Metastatic Breast Carcinoma in the Brain (tissue), 10 donors: ENCODE measurements around the gene IPO8.

DNA sequence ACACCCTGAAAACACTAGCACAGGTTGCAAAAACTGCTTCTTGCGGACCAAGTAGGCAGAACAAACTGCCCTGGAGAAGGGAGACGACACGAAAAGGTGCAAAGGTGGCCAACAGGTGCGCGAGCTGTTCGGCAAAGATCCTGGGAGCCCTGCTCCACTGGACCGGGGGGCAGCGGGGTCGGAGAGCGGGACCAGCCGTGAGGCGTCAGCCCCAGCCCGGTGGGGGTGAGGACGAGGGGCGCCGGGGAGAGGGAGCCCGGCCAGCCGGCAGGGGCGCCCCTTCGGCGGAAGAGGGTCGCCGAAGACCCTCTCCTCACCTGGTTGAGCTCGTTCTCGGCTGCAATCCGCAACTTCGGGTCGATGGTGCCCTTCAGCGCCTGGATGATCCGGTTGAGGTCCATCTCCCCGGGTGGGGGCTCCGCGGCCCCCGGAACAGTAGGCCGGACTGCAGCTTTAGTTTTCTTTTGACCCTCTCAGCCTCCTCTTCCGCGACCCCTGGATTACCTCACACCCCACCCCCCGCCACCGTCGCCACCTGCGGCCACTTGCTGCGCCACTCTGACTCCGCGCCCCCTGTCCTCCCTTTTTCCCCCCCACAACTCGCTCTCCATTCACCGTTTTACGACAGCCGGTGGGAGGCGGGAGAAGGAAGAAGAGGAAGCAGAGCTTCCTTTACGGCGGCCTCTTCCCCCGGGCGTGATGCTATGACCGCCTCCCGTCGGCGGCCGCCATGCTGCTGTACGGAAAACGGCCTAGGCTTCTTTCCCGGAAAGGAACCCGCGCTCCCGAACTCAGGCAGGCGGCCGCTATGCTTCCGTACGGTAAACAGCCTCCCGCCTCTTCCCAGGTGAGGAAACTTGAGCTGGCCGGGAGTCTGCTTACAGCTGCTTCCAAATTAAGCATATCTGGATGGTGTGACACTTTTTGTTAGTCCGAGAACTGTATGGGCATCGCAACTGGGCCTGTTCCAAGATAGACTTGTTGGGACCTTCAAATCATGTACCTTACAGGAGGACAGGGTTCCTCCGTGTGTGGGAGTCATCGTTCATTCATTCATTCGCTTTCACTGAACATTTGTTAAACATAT lies at the start of gene IPO8:
IPO8 (minus strand) TSS at position 623 of the 1,087 bp plus-strand sequence.
- PRO-cap, 10 experiments: peak in 8 of 10 experiments; most common plus-strand start position 762 of the sequence (in 3); most common minus-strand start position 621 of the sequence (in 4)

DNA sequence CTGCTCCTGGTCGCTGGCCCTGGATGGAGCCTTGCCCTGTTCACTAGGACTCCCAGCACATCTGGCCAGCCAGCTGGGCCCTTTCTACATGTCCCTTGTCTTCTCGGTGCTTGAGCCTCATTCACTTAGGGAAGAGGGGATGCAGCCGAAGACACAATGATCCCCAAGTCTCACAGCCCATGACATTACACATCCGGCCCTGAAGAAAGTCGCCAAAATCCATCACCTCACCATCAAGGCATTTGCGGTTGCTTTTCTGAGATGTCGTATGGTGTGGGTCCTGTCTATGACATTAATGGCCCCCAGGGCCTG lies 19.0 kb downstream of the TSPAN11 start:
- PRO-cap, 10 experiments: no peak in any of the 10 experiments

DNA sequence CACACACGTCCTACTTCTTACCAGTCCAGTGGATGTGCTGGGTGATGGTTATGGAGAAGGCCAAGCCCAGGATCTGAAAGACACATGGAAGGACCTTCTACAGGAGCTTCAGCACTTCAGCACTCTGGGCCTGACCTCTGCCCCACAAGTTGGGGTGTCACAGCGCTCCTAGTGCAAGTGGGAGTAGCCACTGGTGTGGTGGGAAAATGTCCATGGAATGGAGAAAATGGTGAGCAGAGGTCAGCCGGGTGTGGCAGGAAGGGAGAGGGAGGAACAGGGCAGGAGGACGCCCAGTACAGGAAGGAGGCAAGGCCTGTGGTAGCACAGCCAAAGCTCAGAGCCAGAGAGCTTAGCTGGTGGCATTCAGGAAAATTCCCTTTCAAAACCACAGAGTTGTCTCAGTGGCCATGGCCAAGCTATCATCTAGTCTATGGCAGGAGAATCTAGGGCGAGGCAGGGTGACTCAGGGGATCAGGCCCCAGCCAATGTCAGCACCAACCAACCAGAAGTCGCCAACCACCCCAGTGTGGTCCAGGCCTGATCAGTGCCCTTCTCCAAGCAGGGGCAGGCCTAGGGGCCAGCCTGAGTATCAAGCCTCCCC lies 67.8 kb upstream of the DDX11 start:
- PRO-cap, 10 experiments: no peak in any of the 10 experiments

DNA sequence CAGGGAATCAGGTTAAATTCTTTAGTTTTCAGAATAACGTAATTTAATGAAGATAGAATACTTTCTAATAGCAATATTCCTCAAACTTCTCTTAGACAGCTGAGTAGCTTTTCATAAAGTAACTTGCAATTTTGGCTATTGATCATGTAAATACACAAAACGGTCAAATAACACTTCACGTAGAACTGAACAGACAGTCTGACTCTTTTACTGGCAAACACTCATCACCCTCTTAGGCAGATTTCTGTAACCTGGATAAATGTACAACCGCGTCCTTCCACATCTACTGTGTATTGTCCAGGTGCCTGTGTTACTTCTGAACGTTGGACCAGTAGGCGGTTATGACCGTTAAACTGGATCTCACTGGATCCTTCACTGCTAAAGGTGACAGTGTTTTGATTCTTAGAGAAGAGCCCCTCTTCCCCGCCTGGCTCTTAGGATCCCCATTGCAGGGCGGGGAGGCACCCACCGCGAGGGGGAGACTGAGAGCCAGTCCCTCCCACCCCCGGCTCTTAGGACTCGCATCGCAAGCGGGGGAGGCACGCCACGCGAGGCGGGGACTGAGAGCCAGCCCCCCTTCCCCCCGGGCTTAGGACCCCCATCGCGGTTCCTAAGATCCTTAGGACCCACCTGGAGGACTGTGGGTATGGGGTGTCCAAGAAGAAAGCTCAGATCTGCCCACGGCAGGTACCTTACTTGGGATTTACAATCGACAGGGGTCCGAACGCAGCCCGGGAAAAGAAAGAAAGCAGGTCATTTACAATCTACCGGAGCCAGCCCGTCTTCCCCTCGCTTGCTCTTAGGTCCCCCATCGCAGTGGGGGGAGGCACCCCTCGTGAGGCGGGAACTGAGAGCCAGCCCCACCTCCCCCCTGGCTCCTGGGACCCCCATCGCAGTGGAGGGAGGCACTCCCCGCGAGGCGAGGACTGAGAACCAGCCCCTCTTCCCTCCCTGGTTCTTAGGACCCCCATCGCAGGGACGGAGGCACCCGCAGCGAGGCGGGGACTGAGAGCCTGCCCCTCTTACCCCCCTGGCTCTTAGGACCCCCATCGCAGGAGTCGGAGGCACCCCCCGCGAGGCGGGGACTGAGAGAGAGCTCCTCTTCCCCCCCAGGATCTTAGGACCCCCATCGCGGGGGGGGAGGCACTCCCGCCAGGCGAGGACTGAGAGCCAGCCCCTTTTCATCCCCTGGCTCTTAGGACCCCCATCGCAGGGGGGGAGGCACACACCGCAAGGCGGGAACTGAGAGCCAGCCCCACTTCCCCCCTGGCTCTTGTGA lies 43.6 kb downstream of the DDX11 start:
- PRO-cap, 10 experiments: no peak in any of the 10 experiments

GRCh38 chr12:31118069-31118939 lies 44.6 kb downstream of the DDX11 start:
- PRO-cap, 10 experiments: no peak in any of the 10 experiments

DNA sequence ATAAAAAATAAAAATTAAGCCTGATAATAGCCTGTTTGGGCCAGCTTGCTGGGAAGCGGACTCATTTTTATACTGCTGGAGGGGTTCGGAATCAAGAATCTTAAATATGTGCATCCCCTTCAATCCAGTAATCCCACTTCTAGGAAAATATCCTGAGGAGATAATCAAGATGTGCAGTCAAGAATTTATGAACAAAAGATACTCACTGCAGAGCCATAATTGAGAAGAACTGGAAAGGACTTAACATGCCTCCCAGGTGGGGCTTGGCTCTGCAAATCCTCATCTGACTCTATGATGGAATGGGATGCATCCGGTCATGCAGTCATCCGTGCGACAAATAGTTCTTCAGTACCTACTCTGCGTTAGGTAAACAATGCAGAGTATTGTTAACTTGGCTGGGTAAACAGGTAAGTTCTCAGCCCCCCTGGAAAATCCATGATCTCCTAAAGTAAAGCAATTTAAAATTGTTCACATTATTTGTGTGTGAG lies 43.6 kb upstream of the SINHCAF start:
- PRO-cap, 10 experiments: peak in 1 of 10 experiments; most common minus-strand start position 285 of the sequence (in 1)

DNA sequence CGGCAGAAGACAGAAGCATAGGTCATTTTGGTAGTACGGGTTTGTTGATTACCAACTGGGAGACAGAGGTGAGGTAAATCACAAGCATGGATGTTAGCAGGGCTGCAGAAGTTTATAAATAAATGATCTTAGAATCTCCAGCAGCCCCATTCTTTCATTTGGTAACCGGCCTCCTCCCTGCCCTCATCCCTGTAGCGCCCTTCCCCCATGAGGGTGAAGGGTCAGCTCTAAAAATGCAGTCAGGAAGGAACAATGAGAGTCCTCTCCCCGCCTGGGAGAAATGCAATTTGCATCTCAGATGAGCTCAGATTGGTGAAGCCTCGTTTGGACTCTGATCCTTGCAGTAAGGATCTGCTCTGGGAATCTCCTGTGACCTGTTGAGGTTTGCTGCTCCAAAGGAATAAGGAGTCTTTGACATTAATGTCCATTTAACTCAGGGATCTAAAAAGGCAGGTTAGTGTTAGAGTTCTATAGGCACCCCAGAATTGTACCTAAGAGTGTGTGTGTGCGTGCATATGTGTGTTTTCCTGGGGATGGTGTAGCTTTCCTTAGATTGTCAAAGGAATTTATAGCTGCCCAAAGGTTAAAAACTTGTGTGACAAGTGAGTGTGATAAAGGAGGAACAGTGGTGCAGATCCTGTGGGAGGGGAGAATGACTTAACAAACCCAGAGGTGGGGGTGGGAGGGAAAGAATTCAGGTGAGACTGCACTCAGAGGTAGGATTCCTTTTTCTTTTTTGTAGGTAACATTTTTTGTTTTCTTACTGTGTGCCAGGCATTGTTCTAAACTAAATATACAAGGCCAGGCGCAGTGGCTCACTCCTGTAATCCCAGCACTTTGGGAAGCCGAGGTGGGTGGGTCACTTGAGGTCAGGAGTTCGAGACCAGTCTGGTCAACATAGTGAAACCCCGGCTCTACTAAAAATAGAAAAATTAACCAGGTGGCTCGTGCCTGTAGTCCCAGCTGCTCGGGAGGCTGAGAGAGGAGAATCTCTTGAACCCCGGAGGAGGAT lies 45.1 kb upstream of the SINHCAF start:
- PRO-cap, 10 experiments: peak in 1 of 10 experiments; most common plus-strand start position 688 of the sequence (in 1); most common minus-strand start position 193 of the sequence (in 1)

DNA sequence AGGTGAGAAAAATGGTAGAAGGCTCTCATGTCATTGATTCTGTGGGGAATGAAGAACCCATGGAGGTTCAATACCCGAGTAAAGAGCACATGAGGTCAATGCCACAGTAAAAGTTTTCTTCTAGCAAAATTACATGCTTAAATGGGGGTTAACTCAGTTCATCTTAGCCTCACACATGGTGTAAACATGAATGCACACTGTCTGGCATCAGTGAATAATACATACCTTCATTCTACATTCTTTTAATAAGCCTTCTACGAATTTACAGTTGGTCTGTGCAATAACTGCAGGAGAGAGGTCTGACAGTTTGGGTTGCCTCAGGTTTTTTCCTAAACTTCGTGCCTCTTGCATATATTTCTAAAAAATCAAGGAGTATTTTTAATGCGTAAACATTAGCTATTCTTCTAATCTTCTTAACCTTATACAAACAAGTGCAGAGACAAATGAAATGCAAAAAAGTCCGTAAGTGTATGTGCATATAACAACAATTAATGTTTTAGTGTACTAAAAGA lies 100.2 kb upstream of the SINHCAF start:
- PRO-cap, 10 experiments: no peak in any of the 10 experiments

DNA sequence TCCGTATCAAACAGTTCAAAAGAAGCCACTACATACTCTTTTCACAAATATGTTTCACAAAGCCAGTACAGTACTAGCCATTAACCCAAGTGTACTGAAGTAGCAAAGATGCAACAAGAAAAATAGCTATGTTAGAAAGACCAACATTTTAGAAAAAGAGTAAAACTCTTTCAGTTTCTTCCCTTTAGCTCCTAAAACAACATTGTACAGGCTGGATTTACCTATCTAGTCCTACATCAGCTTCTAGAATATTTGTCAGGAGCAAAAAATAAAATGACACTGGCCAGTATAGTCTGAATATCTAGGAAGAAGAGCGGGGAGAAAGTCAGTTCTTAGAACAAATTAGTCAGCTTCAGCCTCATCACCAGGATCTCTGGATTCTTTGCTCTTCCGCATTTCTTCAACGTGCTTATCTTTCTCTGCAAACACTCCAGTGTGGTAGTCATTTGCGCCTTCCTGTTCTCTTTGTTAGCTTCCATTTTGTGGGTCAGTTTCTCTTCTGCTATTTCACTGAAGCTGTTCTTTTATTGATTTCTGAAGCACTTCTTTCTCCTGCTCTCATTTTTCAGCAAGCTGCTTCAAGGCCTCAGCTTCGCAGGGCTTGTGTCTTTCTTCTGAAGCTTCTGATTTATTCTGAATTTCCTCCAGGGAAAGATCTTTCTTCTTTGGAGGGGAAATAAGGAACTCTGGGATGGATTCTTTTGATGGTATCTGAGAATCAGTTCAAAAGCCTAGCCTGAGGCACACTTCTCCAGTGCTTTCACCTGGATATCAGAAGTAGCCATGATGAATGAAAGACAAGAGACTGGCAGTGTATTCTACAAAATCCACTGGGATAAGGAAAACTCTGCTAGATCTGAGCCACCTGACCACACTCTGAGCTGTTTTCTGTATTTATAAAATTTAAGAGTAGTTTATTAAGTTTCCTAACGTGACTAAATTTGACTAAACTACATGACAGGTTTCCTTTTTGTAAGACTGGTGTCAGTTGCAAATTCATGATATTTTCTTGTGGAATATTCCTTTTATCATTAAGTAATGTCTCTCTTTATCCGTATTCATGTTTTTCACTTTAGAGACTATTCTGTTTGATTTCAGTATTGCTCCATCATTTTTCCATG lies 13.5 kb downstream of the AMN1 start:
- PRO-cap, 10 experiments: peak in 1 of 10 experiments; most common minus-strand start position 467 of the sequence (in 1)

DNA sequence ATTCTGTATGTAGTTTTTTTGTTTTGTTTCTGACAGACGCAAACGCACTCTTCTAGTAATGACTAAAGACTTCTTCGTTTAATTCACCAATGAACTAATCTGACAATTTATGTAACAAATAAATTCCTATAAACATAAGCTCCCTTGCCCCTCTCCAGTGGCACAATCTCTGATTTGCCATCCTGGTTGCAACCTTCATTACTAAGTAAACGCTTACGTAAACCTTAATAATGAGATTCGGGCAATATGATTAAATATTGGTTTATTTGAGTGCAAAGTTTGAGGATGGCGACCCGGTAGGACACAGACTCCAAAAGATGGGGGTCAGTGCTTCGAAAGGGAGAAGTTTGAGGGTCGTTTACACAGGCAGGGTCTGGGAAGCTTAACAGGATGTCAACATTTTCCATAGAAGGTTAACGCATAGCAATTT lies 952 bp upstream of the RESF1 start:
- PRO-cap, 10 experiments: peak in 1 of 10 experiments; most common minus-strand start position 319 of the sequence (in 1)

GRCh38 chr12:31961925-31962640 lies 2.9 kb downstream of the RESF1 start:
- PRO-cap, 10 experiments: no peak in any of the 10 experiments

DNA sequence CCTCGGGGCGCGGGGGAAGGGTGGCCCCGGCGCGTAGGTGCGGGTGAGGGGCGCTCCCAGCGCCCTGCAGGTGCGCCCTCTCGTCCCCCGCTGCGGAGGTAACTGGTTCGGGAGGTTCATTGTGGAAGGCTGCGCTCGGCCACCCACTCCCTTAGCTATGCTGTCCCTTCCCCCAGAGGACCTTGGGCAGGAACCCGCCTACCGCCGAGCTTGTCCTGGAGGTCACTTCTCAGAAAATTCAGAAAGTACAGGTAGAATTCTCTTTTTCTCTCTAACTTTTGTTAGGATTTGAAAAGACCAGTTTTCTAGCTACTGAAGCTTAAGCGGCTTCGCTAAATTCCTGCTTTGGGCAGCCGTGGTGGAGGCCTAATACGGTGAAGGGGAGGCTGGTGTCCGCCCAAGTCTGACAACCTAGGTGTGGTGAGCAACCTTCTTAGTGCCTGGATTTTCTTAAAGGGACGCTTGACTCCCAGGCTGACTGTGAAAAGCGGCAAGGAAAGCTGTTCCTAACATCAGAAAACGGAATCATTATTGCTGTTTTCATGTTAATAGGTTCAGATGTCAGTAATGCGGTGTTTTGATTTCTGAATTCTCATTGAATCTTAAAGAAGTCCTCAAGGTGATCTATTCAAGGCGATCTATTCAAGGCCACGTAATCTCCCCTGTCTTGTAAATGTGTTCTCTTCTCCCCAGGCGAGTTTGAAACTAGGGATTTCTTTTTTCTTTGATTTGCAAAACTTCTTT lies 781 bp downstream of the FGD4 start:
- PRO-cap, 10 experiments: peak in 7 of 10 experiments; most common plus-strand start position 105 of the sequence (in 2); most common minus-strand start position 100 of the sequence (in 6)

- PRO-cap, 10 experiments: peak in 5 of 10 experiments; most common plus-strand start chr12:32534322 (in 5)
These were observed 134.7 kb downstream of the FGD4 start for GRCh38 chr12:32533958-32534611.

DNA sequence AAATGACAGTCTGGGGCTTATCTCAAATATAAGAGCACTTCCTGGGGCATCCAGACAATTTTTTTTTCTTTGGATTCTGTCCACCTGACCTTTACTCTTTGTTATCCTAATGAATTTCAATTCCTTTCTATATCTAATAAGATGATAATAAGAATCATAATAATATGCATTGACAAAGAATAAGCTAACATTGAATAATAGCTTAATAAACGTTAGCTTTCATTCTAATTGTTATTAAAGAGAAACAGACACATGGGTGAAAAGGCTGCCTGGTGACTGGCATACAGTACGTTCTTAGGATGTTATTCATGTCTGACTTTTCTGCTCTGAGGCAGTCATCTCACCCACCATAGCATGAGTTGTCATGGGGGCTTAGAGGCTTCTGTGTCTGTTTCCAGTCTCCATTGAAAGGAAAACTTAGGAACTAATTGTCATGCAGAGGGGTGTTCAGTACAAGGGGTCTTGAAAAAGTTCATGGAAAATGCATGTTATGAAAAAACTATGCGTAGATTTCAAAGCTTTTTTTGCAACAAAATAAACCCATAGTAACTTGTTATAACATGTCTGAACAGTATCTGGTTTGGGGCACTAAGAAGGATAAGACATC lies 66.1 kb upstream of the DNM1L start:
- PRO-cap, 10 experiments: peak in 1 of 10 experiments; most common plus-strand start position 240 of the sequence (in 1)

DNA sequence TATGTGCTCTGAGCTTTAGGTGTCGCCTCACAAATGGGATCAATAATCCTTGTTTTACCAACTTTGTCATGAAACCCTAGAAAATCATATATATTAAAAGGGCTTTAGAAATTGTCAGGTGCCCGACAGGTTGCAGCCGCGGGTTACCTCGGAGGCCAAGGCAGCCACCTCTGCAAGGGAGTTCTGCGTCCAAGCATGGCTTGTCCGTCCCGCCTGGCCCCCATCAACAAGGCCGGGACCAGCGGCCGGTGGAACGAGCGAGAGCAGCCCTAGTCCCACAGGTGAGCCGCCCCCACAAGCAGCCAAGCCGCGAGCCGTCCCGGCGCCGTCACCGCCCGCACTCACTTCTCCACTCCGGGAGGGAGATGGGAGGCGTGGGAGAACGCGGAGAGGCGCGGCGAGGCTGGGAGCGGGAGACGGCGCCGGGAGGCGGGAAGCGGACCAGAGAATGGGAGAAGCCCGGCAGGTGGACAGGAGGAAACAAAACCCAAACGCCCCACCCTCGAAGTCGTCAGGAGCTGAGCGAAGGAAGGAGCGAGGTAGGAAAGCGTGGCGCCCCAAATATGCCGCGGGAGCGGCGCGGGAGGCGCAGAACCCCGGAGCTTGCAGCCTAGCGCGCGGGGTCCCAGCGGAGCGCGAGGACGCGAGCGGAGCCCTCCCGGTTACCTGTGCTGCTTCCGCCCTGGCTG lies 769 bp downstream of the SYT10 start:
- PRO-cap, 10 experiments: no peak in any of the 10 experiments

GRCh38 chr12:34030330-34031104 lies 8.2 kb downstream of the ALG10 start:
- PRO-cap, 10 experiments: no peak in any of the 10 experiments

- PRO-cap, 10 experiments: peak in 1 of 10 experiments; most common plus-strand start chr12:34350663 (in 1); most common minus-strand start chr12:34350460 (in 1)
These were observed 328.2 kb downstream of the ALG10 start for GRCh38 chr12:34350317-34351092.

GRCh38 chr12:38892591-38892857 lies 12.9 kb downstream of the CPNE8 start:
- PRO-cap, 10 experiments: no peak in any of the 10 experiments

GRCh38 chr12:38905850-38906433 lies 551 bp upstream of the CPNE8 start:
- PRO-cap, 10 experiments: peak in 1 of 10 experiments; most common plus-strand start chr12:38906058 (in 1); most common minus-strand start chr12:38905993 (in 1)

- PRO-cap, 10 experiments: no peak in any of the 10 experiments
These were observed 78.0 kb upstream of the CPNE8 start for GRCh38 chr12:38983415-38983725.